Jejunum (tissue), 1 donor: Measurements from ENCODE around the gene SH3BP4.

DNA sequence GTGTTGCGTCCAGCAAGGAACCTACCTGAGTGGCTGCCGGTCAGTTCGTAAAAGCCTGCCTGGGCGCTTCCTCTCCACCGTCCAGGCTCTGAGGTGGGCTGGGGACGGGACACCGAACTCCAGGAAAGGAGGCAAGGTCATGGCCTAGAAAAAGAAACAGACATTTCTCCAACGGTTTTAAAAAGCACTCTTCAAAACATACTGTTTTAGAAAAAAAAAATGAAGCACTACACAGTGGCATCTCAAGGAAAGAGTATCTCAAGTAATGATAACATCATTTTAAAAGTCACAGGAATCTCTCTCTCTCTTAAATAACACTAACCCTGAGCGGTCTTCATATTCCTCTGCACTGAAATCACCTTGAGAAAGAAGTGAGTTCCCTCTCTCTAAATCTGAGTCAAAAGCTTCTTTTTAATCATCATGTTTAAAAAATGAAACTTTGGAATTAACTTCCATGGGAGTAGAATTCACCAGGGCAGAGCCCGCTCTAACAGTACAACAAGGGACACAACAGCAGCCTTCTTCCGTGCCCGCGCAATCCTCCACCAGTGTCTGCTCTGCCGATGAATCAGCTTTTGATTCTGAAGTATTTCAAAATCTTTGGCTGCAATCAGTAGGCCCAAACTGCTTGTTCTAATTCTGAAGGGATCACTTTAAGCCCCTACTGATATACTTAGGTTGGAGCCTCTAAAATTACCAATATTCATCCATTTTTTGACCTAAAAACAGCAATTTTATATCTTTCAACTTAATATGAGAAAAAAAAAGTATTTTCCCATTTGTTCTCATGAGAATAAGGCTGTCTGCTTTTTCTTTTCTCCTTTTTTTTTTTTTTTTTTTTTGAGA, 77.0 kb downstream of the USP40 start:
- PRO-cap, result no peak

- PRO-cap, result no peak
These were observed 8.1 kb downstream of the UGT1A3 start for GRCh38 chr2:233736872-233737381.

DNA sequence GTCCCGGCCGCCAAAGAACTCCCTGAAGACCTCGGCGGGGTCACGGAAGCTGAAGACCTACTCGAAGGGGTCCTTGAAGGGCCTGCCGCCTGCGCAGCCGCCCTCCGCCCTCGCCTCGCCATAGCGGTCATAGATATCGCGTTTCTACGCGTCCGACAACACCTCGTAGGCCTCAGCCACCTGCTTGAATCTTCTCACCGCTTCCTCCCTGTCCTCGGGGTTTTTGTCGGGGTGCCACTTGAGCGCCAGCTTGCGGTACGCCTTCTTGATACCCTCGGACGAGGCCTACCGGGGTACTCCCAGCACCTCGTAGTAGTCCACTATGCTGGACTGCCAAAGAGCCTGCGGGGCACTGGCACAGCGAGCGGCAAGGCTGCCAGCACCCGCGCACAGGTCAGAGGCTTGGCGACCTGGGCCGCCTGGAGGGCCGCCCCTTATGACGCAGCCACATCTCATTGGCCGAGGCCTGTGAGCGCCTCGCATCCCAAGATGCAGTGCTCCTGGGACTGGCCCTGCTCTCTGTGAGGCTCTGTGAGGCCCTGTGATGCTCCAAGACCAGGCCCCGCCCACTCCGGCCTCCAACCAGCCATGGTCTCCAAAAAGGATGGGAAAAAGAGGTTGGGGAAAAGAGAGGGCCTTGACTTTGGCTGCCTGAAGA, 5.0 kb upstream of the UGT1A1 start:
- PRO-cap, result no peak

DNA sequence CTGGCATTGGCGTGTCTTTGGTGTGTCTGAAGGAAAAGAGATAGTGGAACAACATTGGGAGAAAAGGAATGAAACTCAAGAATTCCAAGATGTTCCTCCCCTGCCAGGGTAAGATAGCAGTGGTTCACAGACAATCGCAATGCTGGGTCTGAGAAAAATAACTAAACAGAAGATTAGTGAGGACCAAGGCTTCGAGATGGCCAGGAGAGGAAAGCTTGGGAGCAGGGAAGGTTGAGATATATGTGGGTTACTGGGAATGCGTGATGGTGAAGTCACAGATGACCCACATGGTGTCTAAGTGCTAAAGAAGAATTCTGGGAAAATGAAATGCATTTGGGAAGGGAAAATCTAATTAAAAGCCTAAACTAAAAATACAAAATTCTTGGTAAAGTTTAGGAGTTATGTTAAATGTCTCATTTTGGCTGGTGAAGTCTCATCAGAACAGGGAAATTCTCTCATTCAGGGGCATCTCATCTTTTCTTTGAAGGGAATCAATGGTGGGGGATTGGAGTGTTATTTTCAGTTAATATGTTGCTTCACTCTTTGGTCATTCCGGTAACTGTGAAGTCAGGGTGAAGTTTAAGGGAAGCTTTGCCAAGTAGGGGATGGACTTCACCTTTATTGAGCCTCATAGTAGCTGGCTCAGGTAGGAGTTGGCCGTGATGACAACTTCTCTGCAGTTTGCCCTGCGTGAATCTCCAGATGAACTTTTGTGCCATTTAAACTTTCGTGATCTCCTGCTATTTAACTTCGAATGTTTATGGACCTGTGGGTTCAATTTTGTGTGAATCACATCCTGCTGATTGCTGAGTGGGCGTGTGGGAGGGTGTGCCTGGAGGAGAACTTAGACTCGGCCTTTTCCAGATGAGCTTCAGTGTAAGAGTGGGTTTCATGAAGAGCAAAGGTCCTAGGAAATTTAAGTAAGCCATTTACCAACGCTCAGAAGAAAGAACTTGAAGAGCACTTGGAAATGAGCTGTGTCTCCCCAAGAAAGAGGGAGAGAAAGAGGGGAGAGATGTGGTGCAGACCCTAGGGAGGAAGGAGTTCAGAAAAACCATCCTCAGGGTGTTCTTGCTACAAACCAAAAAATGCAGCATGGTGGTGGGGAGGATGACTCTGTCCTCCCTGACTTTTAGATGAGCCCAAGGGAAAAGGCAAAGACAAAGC, 4.0 kb downstream of the UGT1A1 start:
- PRO-cap, result bidirectional peak, plus-strand start at position 874 of the sequence, minus-strand start at position 557 of the sequence

GRCh38 chr2:233979690-233980391, 62.7 kb downstream of the TRPM8 start:
- PRO-cap, result no peak

- PRO-cap, result unidirectional peak, plus-strand start at chr2:234025703
These were observed 25.1 kb upstream of the SPP2 start for GRCh38 chr2:234025335-234025944.

DNA sequence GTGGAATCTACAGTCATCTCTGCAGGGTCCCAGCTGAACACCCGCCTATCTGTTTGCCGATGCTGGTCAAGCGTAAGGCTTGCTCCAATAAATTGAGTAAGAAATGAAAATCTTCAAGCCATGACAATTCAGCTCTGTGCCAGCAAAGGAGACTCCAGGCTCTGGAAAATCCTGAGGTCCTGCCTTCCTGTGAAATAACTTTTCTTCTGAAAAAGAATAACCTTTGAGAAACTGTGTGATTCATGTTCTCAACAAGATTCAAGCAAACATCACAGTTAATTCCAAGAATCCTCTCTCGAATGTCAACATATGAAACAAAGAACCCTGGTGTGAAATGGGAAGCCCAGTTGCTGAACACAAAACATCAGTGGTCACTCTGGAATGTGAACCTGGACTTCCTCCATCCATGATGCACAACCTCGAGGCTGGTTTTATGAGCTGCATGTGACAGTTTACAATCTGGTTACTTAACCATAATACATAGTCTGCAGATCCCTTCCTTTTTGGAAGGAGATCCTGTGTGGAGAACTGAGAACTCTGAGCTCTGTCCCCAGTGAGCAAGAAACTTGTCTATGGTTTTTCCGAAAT, 201.3 kb downstream of the SPP2 start:
- PRO-cap, result no peak

GRCh38 chr2:234307639-234307984, 189.3 kb downstream of the ARL4C start:
- PRO-cap, result no peak

DNA sequence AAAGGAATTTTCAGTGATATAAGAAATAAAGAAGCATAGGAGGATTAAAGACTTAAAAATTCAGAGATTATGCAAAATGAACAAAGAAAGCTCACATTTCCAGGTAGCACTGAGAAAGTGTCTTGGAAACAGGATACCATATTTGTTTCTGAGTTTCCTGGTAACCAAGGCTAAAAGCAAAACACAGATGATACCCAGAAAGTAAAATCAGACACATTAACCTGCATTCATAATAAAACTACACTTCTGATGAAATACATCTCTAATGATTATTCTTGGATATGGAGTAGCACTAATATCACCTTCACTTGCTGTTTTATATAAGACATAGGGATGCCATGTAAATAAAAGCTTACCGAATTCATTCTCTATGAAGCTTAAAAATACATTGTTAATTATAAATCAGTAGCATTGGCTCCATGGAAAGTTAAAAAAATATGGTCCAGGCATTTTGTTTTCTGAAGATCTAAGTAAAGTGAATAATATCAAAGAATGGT, 173.7 kb downstream of the ARL4C start:
- PRO-cap, result no peak

DNA sequence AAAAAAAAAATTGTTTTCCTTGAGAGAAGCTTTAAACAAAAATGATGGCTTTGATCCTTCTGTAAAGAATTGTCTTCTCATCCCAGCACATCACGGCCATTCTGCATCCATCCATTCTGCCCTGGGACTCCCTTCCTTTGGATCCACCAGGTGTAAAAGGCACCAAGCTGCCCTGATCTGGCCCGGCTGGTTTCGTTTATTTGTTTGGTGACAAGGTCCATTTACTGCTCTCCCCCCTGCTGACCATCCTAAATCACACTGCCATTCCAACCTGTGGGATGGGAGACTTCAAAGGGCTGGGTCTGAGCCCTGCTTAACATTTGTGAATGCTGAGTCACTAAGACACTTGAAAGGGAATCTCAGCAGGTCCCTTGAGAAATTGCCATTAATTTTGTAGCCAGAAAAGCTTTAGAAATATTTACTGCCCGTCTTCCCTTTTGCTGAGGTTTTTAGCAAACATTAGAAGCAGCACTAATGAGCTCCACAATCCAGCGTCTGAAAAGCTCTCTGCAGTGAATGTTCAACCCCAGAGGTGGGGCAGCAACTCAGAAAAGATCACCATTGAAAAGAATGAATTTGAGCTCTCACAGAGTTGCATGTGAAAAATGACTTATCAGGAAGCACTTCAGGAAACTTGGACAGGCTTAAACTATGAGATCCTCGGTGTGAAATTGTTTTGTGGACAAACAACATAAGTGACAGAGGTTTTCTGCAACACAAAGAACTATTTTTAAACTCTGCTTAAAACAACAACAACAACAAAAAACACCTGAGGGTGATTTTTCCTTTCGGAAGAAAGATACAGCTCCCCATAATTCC, 133.8 kb downstream of the ARL4C start:
- PRO-cap, result no peak

- PRO-cap, result no peak
These were observed 70.9 kb downstream of the ARL4C start for GRCh38 chr2:234425831-234426578.

DNA sequence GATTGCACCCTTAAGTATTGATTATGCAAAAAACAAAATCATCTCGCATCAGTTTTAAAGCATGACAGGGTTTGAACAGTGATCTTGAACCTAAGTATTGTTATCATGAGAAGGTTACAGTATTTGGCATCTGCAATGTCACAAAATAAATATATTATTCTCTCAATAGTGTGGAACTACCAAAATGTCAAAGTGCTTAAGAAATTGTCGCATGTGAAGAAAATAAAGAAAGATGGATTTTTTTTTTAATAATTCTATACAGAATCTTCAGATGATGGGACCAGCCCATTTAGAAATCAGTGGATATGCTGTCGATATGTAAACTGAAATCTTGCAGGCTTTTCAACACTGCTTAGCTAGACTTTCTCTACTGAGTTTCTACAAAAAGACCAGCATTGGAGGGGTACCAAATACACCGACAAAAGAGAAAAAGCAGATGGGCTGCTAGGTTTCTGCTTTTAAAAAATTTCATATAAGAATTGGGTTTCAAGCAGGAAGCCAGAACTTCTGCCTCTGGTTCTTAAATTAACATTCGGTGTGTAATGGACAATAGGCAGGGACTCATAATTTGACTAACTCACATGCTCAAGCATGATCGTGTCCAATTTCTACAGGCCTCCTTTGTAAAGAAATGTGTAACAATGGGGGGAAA, 3.2 kb downstream of the ARL4C start:
- PRO-cap, result no peak

DNA sequence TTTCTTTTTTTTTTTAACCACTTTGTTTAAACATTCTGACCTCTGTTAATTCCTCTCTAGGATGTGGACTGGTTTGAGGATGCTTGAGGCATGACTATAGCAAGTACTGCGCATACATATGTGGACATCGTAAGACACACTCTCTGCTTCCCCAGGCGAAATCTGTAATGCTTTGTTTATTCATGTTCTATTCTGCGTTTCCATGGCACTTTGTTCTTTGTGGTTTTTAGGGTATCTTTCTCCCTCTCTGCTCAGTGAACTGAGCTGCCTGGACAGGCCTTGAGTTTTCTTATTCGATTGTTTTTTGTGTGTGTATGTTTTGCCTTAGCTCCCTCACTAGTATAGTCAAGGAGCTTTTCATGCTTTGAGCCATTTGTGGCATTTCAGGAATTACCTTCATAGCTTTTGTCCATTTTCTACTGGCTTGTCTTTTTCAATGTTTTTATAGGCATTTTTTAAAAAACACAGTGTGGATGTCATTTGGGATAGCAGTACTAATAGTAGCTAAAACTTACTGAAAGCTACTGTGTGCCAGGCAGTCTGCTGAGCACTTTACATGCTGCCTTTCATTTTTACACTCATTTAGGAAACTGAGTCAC, 1.9 kb upstream of the SH3BP4 start:
- PRO-cap, result no peak

DNA sequence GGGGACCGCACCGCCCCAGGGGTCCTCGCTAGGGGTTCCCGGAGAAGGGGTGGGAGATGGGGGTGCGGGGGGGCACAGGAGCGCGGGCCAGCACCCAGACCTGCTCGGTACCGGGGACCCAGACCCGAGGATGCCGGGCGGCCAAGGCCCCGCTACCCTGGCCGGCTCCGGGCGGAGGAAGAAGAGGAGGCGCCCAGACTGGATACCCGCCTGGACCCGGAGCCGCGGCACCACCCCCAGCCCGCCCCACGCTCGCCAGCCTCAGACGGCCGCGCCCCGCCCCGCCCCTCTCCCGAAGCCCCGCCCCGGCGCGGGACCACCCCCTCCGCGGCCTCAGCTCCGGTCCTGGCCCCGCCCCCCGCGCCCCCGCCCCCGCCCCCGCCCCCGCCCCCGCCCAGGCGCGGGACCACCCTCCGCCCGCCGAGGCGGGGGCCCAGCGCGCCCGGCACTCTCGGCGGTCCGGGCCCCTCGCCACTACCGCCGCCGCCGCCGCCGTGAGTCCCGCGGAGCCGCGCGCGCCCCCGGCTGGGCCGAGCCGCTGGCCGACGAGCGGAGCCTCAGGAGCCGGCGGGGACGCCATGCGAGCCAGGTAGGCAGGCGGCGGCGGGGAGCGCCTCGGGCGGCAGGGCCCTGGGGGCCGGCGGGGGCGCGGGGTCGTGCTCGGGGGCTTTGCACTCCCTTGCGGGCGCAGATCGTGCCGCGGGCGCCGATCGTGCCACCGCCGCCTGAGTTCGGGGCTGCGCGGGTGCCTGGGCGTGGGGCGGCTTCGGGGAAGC, at the start of gene SH3BP4:
Gene SH3BP4, plus strand, starts transcription at position 436 of the 776 bp plus-strand sequence.
- PRO-cap, result bidirectional peak, plus-strand start at position 448 of the sequence, minus-strand start at position 211 of the sequence

DNA sequence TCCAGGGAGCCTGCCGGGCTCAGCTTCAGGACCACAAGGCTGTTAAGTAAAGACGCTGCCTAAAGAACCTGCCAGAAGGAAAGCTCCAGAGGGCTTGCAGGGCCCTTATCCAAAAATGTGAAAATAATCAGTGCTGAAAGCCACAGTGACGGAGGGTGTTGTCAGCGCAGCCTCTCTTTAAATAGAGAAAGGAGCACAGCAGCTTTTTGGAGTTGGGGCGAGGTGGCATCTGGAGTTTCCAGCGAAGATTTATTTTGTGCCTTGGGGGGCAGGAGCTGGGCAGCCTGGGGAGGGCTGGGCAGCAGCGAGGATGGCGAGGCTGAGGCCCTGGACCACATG, 40.1 kb downstream of the SH3BP4 start:
- PRO-cap, result no peak

DNA sequence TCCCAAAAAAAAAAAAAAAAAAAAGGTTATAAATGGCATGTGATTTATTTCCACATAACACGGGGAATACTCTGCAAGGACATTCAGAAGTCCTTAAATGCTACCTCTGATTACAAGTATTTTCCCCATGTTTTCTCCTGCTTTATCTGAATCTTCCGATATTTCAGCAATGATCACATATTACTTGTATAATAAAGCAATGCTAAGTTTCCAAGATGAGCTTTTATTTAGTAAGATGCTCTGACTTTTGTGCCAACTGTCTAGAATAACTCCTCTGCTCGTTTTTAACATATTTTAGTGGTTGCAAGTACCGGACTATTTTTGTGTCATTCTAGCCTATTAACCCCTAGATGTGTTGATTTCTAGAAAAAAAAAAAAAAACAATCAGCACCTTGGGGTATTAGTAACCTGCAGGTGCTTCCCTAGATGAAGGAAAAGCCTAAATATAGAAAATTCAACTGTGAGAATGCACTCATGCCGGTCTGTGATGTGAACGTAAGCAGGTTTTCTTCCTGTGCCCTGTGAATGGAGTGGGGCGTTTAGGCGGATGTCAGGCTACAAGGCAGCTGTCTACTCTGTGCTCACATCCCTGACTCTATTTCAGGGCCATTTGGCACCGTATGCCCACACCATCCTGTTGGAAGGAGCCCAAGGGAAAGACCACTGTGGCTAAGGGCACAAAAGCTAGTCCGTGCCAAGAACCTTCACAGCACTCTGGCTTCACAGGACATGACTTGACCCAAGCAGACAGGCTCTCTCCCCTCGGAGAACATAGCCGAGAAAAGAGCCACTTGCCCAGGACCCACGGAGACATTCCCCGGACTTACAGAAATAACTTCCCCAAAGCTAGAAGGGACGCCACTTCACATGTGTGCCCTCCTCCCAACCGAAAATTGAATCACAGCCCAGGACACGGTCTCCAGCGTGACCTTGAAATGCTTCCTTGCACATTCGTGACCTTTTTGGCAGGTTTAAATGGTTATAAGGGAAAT, 61.0 kb upstream of the AGAP1 start:
- PRO-cap, result no peak

DNA sequence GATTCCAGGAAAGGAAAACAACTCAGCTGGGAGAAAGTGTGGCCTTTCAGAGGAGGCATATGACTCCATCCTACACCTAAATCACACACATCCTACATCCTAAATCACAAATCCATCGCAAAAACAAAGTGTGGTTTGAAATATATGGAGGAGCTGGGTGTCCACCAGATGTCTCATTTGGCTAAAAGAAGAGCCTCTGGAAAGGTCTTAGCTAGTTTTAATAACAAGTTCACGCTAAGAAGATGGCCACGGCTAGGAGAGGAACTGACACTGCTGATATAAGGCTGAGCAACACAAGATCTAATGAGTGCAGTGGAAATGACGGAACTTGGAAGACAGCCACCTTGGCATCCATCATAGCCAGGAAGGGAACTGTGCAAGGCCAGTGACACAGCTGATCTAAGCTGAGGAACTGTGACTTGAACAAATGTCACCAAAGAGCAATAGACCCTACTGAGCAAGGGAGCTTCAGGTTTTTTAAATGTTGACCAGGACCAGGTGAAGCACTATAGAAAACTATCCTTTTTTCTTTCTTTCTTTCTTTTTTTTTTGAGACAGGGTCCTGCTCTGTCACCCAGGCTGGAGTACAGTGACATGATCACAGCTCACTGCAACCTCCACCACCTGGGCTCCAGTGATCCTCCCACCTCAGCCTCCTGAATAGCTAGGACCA, 59.9 kb upstream of the AGAP1 start:
- PRO-cap, result no peak

DNA sequence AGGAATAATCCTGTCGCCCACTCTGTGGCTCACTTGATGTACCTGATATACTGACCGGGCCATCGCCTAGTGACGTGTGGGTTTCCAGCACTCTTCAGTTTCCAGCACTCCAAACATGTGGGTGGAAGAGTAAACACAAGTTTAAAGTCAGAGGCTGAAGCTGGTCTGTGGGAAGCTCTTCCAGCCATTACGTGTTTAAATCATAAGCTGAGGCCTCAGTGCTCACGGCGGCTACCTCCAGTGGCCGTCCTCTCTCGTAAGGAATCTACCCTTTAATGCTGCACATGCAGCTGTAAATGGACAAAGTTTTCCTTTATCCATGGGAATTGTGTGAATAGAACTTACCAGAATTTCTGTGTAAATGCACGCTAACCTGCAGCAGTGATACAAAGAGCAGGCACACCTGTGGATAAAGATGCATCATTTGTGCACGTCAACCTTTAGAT, 44.1 kb upstream of the AGAP1 start:
- PRO-cap, result no peak

DNA sequence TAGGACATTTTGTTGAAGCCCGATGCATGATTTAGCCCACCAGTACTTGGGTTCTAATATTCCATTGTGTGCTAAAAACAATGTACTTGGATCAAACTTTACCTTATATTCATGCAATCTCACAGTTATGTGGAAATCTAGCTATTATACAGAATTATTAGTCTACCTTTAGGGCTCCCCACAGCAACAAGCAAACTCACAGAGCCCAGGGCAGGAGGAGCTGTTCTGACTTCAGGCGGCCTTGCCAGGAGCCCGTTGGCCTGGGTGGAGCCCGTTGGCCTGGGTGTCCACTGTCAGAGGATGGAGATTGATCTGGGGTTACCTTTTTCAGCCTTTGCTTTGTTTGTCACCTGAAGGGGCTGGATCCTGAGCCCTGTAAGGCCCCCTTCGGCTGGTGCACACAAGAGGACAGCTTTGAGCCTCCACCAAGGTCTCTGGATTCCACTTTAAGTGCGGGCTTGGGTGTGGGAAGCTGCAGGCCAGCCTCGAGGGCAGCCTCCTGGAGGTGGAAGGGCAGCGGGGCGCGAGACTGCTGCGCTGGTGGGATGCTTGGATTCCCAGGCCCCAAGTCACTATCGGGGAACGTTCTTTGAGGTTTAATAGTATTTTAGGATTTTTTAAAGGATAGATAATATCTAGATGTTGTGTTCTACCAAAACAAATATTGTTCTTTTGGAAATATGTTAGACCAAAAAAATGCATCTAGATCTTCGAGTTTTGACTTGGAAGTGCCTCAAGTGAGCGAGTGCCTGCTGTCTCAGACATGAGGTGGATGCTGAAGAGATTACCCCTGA, 113.6 kb downstream of the AGAP1 start:
- PRO-cap, result no peak

GRCh38 chr2:235658353-235659393, 164.8 kb downstream of the AGAP1 start:
- PRO-cap, result no peak